Amniotic epithelial cell (primary cell): ENCODE measurements around a stretch of chr15.

GRCh38 chr15:91032804-91033391 lies 10.5 kb upstream of the VPS33B start:
- RRBS, result no CpG with 5 or more reads among the region's 10 CpGs

DNA sequence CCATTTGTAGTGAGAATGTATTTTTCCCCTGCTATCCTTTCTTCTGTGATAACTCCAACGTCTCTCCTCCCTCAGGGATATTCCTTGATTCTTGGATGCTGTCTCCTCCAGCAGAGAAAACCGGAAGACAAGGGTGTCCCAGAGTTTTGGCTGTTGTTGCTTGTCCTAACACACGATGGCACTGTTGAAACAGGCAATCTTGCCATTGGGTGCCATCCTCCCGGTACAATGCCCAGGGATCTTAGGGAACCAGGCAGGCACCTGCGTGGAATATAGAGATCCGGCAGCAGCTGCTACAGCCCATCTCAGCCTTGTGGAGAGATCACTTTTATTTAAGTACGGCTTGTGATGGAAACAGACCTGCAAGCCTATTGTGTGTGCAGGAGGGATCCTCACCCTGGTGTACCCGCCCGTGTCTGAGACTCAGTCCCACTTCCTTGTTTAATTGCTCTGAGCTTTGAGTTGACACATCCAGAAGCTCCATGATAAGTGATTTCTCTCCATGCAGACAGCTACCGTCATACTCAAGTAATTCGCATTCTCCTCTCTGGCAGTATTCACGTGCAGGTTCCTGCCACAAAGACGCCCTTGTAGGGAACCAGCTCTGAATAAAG lies 33.6 kb upstream of the VPS33B start:
- RRBS, result 12% methylated on average over 3 of the region's 13 CpGs

DNA sequence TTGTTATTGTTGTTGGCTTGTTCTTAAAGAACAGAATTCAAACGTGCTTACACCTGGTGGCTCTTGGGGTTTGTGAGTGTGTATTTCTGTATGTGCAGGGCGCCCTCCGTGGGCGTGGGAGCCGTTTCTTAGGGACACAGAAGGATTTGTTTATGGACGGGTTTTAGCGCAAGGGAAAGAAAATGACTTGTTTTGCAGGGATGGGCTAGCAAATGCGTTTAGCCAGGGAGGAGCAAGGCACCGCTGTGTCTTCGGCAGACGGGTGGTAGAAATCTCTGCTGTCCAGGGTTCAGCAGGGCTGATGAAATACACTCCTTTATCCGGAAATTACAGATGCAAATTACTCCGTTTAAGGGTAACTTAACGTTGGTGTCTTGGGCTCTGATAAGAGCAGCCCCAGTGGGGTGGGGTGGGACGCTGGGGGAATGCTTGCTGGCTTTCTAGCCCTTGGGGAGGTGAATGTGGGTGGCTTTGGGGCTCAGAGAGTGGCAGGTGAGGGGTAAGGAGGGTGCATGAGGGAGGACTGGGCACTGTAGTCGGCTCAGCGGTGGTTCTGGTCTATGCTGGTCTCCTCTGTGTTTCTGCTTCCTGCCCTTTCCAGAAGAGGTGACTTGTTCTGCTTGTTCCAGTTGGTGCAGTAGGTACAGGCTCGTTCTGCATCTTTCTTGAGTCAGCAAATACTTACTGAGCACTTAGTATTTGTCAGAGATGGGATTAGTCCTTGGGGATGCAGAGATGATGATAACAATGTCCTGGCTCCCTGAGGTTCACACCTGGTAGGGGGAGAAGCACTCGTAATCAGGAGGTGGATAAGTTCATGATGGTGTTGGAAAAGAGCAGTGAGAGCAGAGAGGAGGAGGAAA lies 918 bp downstream of the SV2B start:
- RRBS, result no CpG with 5 or more reads among the region's 19 CpGs

DNA sequence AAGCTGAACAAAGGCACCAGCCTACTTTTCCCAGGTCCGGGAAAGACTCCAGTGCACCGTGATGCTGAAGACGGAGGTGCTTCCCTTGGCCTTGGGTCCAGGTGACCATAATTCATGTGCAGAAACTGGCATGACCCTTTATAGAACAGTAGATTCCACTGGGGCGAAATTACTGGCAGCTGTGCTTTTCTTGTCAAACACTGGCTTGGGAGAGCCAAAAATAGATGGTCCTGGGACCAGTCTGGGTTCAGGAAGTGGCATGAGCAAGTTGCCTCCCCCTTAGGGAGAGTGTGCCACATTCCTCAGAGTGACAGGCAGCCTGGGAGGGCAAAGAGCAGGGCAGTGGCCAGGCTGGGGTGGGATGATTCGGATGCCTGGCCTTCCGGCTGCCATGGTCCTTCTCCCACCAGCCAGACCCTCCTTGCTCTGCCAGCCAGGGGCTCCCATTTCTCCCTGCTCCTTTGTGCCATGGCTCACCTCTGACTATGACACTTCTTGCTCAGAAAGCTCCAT lies 127.4 kb downstream of the SLCO3A1 start:
- RRBS, result no CpG with 5 or more reads among the region's 6 CpGs

- RRBS, result no CpG with 5 or more reads among the region's 8 CpGs
These were observed 25.5 kb downstream of the FAM174B start for GRCh38 chr15:92630058-92630508.

DNA sequence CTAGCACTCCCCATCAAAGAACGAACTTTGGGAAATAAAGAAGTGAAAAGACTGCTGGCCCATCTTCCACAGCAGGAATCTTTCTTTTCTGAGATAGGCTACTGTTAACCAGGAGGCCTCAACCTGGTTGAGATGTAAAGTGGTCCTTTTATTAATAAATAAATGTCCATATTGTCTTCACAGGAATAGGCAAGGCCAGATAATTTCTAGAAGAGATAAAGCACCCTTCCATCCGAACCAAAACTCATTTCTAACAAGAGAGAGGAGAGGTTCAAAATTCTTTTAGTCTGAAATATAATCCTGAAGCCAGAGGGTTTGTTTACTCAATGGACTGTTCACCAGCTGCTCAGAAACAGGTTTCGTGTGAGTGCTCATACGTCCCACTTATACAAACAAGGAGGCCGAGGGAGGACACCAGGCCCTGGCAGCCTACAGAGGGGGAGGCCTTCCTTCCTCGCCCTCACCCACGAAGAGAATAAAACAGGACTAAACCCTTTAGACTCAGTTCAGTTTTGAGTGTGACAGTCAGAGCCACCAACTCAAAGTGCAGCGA lies 17.5 kb downstream of the FAM174B start:
- RRBS, result no CpG with 5 or more reads among the region's 8 CpGs

DNA sequence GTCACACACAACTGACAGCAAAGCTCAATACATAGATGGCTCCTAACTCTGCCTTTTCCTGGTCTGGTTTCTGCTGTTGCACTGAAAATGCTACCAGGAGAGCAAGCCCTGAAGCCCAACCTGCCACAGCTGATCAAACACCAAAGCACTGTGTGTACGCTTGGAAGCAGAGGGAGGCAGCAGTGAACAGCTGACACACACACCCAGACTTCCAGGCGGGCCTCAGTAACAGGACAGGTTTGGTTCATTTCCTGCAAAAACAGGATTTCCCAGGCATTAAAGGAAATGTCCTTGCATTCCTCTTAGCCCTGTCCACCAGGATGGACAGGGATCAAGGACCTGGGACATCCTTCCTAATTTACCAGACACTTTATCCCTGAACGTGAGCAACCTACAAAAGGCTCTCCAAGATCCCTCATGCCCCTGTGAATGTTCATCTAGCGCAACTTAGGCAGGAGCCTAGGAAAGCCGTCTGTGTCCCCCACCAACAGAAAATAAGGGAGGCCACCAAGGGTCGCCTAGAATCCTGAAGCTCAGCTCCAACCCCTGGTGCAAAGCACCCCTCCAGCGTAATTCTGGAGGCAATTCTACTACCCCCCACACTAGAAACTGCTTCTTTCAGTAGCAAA lies 1.3 kb downstream of the FAM174B start:
- RRBS, result no CpG with 5 or more reads among the region's 7 CpGs

DNA sequence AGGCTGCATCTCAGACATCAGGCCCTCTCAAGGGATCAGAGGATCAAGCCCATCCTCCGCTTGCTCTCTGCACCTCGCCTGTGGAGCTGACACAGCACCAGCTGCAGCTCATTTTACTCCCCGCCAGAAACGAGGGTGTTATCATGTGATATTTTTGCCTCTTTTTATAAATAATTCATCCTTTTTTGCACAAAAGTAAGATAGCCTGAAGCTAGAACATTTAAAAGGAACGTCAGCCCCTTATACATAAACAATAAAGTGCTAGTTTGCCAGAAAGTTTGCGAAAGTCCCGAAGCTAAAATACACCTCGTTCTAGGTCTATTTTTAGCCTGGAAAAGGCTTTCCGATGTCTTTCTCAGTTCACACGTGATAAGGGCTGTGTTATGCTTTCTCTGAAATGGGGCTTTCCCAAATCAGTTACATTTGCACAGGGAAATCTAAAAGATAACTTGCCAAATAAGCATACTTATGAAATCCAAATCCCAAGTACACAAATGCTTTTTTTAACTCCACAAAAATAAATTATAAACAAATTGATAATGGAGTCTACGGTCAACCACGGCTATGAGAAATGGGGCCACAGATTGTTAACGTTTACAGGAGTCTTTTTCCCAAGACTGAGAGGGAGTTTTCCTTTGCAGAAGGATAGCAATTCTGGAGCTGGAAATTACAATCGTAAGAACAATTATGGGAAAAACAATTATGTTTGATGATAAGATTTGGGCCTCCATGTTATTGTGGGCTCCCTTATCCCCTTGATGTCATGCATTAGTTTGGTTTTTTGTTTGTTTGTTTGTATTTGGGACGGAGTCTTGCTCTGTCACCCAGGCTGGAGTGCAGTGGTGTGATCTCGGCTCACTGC lies 9.8 kb upstream of the FAM174B start:
- RRBS, result no CpG with 5 or more reads among the region's 16 CpGs

- RRBS, result 2% methylated on average over 32 of the region's 82 CpGs
These were observed 17.5 kb upstream of the CHD2 start for GRCh38 chr15:92882487-92883110.

- RRBS, result no CpG with 5 or more reads among the region's 14 CpGs
These were observed 81.3 kb downstream of the CHD2 start for GRCh38 chr15:92981067-92982145.

GRCh38 chr15:92984142-92984521 lies 84.0 kb downstream of the CHD2 start:
- RRBS, result no CpG with 5 or more reads among the region's 4 CpGs

GRCh38 chr15:92998028-92998833 lies 90.8 kb downstream of the RGMA start:
- RRBS, result no CpG with 5 or more reads among the region's 13 CpGs

DNA sequence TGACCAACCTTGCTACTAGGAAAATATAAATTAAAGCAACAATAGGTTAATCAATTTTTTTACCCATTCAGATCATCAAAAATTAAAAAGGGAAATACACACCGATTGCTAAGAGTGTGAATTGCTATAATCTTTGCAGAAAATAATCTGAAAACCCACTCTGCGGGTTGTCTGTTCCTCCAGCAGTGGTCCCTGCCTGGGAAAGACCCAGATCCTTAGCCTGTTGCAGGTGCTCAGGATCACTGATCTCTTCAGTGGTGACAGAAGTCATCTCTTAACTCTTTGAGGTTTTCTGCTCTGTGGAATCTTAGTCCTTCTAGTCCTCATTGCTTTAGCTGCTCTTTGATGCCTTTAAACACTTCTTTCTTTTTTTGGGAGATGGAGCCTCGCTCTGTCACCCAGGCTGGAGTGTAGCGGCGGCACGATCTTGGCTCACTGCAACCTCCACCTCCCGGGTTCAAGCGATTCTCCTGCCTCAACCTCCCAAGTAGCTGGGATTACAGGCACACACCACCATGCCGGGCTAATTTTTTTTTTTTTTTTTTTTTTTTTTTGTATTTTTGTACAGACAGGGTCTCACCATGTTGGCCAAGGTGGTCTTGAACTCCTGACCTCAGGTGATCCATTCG lies 71.9 kb downstream of the RGMA start:
- RRBS, result no CpG with 5 or more reads among the region's 10 CpGs

- RRBS, result no CpG with 5 or more reads among the region's 58 CpGs
These were observed 16.0 kb downstream of the RGMA start for GRCh38 chr15:93072939-93073404.

DNA sequence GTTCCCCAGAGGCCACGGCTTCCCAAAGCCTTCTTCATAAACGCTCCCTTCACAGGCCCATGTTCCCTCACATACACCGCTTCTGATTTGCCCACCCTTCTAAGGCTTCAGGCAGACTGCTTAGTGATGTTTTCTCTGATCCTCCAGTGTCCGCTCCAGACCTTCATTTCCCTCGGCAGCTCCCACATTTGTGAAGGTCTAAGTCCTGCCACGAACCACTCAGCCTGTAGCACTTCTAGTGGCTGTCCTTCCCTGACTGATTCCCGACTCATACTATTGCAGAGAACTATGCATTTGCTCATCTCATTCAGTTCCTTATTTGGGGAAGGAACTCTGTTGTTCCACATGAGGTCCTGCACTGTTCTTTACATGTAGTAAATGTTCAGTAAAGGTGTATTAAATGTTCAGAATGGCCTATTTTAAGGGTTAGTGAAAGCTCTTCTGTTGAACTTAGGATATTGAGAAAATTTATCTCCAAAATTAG lies 525.8 kb upstream of the RGMA start:
- RRBS, result no CpG with 5 or more reads among the region's 7 CpGs

DNA sequence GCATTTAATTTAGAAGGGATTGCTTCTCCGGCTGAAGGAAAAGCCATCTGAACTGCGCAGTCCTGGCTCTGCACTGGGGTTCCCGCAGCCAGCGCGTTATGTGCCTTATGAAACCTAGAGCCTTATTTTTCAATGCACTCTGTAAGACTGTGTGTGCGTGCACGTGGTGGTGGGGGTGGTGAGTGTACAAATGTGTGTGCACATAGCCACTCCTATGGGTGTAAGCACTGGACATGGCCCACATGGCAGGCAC lies 427.7 kb upstream of the MCTP2 start:
- RRBS, result no CpG with 5 or more reads among the region's 7 CpGs

DNA sequence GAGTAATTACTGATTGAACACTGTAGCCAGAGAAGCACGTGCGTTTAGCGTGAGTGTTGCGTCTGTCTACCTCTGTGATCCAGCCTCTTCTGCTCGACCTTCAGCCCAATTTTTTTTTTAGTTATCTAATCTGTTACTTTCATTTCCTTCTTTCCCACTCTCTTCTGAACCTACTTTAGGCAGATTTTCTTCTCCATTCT lies 40.9 kb downstream of the MCTP2 start:
- RRBS, result no CpG with 5 or more reads among the region's 5 CpGs

DNA sequence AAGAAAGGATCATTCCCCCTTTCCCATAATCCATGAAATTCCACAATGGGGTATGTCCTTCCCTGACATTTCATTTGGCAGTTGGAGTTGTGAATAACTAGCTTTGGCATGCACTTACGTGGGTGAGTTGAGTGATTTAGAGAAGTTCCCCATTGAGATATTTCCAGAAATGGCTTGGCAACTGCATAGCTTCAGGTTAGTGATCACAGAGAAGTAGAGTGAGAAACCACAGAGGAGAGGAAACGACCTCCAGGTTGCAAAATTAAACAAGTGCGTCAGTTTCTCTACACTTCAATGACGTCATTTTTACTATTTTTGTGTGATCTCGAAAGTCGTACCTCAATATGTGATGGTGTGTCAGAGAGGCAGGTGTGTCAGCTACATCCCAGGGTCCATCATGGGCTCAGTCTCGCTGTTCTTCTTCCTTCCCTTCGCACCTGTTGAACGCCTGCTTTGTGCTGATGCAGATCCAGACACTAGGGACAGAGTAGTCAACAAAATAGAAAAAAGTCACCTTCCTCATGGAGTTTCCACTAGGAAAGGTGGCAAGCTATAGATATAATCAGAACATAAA lies 75.4 kb downstream of the MCTP2 start:
- RRBS, result no CpG with 5 or more reads among the region's 9 CpGs

- RRBS, result no CpG with 5 or more reads among the region's 5 CpGs
These were observed 124.5 kb downstream of the MCTP2 start for GRCh38 chr15:94355718-94356306.